Metastatic Breast Carcinoma in the Ovary (tissue), 3 donors: ENCODE data around the gene OPRD1.

DNA sequence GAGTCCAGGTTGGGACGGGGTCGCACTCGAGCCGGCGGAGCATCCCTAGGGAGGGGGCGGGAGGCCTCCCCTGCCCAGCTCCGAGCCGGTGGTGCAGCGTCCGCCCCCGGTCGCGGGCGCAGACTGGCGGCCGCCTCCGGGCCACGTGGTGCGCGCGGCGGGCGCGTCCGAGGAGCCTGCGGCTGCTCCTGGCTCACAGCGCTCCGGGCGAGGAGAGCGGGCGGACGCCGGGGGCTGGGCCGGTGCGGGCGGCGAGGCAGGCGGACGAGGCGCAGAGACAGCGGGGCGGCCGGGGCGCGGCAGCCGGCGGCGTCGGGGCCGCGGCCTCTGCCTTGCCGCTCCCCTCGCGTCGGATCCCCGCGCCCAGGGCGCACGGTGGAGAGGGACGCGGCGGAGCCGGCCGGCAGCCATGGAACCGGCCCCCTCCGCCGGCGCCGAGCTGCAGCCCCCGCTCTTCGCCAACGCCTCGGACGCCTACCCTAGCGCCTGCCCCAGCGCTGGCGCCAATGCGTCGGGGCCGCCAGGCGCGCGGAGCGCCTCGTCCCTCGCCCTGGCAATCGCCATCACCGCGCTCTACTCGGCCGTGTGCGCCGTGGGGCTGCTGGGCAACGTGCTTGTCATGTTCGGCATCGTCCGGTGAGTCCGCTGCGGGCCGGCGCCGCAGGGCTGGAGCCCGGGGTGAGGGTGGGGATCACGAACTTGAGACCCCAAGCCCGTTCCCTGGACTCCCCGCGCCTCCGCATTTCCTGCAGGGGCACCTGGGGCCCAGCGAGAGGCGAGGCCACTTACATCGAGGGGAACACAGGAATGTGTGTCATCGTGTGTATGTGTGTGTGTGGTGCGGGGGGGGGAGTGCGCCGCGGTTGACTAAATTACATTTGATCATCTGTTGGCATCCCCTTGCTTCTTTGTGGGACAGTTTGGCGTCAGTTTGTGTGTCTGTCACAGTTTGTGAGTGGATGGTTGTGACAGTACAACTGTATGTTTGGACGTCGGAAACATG lies at the start of gene OPRD1:
OPRD1 (plus strand) TSS at position 196 of the 1,003 bp plus-strand sequence.
- PRO-cap, 3 experiments: no peak in any of the 3 experiments

DNA sequence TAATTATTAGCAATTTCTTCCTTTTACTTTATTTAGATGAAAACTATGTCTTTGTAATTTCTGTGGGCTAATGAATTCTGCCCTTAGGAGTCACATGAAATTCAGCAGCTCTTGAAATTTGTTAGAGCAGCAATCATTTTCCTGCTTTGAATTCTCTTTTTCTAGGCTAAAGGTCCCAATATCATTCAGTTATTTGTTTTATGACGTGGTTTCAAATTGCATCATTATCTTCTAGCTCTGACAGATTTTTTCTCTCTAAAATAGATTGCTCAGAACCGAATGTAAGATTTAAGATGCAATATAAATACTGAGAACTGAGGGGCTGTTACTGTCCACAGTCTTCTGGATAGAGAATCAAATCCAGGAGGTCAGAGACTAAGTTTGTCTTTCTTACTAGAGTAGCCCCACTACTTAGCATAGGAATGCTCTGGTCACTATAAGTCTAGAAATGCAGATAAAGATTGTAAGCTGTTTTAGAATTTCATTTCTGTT lies 59.6 kb downstream of the EPB41 start:
- PRO-cap, 3 experiments: no peak in any of the 3 experiments

DNA sequence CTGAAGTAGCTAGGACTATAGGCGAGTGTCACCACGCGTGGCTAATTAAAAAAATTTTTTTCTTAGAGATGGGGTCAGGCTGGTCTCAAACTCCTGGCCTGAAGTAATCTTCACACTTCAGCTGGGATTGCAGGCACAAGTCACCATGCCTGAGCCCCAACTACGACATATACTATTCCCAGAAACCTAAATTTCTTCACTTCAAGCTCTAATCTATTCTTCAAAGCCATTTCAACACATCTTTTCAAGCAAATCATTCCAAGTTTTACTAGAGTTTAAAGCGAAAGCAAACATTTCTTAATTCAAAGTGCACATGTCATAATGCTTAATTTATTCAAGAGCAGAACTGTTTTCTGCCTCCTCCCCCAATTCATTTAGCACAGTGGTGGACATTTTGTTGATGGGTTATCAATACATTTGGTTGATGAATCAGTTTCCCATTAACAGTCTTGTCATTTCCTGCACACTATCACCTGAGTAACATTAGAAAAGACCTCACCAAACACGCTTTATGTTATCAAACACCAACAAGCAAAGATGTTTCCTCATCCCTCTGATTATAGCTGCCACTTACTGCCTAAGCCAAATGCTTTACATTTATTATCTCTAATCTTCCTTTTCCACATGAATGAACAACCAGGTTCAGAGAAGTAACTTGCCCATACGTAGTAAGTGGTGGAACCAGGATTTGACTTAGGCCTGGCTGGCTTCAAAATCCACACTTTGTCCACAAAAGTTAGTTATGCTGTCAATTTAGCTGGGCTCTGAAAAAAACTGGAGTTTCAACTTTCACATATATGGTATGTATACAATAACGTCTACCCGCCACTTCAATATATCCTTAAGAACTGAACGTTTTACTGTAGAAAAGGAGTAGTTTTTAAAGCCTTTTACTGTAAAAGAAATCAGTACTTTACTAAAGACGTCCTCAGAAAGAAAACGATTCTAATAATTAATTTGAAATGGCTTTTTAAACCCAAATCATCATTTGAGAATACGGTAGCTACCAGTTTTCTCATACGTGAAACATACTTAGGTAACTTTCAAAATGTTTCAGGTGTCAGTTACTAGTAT lies 1.9 kb downstream of the SRSF4 start:
- PRO-cap, 3 experiments: no peak in any of the 3 experiments

- PRO-cap, 3 experiments: no peak in any of the 3 experiments
Observed at GRCh38 chr1:29202755-29203154, 21.1 kb upstream of the SRSF4 start.

- PRO-cap, 3 experiments: no peak in any of the 3 experiments
Observed at GRCh38 chr1:29223495-29224045, 7.2 kb downstream of the MECR start.

GRCh38 chr1:29258697-29259248 lies 22.5 kb downstream of the PTPRU start:
- PRO-cap, 3 experiments: no peak in any of the 3 experiments

- PRO-cap, 3 experiments: no peak in any of the 3 experiments
Observed at GRCh38 chr1:29910797-29911416, 674.6 kb downstream of the PTPRU start.

GRCh38 chr1:30009854-30010349 lies 713.5 kb downstream of the MATN1 start:
- PRO-cap, 3 experiments: peak in 2 of 3 experiments; most common minus-strand start chr1:30009944 (in 2)

DNA sequence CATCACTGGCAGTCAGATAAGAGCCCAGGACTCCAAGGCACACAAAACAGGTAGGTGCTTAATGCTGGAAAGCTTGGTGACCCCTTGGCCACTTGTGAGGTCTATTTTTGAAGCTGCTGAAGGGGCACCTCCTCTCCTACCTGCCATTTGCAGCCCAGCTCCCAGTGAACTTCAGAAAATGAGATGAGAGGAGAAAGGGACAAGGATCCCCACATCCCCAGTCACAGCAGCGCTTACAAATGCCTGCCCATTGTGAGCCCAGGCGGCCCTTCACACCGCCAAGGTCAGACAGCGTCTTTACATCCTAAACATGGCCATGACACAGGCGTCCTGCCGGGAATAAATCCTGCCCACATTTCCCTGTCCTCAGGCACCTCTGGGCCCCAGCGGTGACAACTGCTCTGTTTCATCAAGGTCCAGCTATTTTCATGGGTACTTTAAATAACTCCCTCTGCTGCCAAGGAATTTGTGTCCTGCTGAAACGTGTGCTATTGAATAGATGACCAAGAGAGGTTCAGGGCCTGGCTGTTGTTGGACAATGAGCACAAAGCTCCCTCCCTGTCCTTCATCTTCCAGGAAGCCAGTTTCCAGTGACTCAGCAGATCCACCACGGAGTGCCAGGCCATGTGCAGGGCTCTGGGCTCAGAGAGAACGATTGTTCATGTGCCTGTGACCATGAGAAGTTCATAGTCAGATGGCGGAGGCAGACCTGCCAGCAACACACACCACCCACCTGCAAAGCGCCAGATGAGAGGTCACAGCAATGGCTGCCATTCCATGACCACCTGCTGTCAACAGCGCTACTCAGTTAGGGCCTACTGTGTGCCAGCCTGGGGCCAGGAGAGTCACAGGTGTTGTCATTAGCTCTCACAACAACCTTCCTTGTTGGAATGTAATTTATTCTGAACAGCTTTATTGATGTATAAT lies 195.8 kb downstream of the MATN1 start:
- PRO-cap, 3 experiments: no peak in any of the 3 experiments

- PRO-cap, 3 experiments: no peak in any of the 3 experiments
Observed at GRCh38 chr1:30664139-30664738, 59.1 kb downstream of the MATN1 start.

DNA sequence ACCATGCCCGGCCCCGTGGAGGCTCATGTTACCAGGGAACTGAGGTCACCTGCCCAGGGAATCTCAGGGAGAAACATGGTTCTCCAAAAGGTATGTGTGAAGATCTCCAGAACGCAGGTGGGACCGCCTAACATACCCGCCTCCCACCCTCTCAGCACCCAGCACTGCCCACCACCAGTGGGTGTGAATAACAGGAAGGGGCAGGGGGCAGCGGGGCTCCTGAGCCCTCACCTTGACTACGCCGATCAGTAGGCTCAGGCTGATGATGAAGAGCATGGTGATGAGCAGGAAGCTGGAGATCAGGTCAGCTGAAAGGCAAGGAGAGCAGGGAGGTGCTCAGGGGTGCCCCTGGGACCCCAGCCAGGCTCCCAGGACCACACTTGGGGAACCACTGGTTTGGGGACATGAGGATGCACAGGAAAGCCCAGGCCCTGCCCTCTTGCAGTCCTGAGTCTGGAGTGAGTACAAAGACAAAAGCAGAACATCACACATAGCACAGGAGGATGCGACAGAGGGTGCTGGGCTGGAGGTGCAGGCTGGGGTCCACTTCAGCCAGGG lies 16.1 kb downstream of the LAPTM5 start:
- PRO-cap, 3 experiments: no peak in any of the 3 experiments

GRCh38 chr1:30754335-30755489 lies 2.9 kb downstream of the LAPTM5 start:
- PRO-cap, 3 experiments: no peak in any of the 3 experiments

DNA sequence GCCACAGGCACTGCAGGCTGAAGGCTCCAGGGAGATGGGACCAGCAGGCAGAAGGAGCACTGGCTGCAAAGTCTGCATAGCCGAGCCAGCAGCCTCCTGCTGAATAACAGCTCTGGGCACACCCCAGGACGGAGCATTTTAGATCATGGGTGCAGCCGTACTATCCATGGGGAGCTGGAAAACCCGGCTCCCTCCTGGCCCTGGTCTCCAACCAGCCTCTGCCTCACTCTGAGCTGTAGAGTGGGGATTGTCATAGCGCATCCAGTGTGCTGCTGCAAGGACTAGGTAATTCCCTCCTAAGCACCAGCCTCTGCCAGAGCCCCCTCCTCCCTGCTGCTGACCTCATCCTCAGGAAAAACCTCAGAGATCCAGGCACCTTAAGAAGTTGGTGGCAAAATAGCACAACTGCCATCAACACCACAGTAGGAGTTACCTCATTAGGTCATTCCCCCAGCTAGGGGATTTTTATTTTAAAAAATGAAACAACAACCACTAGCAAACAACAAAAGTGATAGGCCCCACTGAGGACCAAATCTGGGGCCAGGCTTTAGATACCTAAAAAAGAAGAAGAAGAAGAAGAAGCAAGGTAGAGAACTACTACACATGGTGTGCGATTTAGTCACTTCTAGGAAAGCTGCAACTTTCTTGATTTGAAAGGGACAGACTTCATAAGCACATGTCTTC lies 5.0 kb upstream of the LAPTM5 start:
- PRO-cap, 3 experiments: no peak in any of the 3 experiments

DNA sequence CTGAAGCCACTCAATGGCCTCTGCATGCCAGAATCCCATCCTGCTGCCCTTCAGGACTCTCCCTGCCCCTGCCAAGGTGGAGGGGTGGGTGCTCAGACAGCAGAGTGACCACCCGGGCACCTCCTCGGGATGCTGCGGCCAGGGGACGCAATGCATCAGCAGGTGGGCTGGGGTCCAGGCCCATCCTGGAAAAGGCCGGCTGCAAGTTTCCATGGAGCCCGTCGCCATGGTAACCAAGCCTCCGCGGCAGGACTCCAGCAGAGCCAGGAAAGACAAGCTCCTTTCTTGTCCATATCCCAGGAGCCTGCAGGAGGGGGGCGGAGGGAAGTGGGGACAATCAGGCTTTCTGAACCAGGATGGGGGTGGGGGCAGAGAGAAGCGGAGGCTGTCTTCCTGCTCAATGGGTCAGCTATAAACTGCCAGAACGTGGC lies 58.6 kb upstream of the LAPTM5 start:
- PRO-cap, 3 experiments: no peak in any of the 3 experiments

DNA sequence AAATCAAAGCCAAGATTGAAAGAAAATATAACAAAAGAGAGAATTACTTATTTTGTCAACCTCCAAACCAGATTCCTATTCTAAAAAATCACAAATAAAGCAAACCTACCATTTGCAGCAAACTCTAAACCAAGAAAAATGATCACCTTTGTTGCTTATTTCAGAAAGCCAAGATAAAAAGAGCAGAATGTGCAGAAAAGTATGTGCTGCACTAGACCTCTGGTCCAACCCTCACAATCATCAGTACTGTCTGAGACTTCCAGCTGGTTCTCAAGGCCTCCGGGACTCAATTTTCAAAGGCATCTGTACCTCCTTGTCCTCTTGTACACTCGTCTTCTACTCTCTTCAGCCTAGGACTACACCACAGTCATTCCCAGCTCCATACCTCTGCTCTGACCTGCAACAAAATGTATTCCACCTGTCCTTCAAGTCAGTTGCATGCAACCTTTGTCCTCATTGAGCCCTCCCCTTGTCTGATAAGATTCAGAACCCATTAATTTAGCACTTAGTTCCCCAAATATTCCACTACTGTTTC lies 77.1 kb downstream of the PUM1 start:
- PRO-cap, 3 experiments: no peak in any of the 3 experiments

DNA sequence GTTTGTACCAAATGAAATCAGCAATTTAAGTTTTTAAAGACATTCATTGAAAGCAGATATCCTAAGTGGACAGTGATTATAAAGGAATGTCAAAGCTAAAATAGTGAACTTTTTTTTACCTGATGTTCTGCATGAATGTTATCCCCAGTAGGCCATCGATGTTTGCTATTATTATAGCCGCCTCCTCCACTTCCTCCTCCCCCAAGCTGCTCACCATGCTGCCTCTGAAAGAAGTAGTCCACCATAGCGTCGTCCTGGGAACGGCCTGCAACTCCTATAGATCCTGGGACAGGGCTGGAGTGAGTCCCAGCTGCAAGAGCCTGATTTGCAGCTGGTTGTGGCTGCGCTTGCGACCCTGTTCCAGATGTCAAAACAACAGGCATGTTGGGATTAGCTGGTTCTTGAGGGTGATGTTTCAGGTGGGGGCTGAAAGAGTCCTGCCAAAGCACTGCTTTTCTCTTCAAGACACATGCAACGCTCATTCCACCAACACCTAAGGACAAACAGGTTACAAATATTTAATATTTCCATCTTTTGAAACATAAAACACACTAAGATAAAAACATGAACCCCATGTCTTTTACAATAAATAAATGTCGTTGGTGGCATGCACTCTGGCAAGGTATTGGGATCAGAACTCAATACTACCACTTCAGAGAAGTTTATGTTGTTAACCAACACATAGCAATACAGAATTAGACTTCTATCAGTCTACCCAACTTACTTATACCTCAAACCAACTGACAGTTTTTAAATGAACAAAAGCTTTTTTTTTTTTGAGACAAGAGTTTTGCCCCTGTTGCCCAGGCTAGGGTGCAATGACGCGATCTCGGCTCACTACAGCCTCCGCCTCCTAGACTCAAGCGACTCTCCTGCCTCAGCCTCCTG lies 6.2 kb downstream of the PUM1 start:
- PRO-cap, 3 experiments: no peak in any of the 3 experiments

DNA sequence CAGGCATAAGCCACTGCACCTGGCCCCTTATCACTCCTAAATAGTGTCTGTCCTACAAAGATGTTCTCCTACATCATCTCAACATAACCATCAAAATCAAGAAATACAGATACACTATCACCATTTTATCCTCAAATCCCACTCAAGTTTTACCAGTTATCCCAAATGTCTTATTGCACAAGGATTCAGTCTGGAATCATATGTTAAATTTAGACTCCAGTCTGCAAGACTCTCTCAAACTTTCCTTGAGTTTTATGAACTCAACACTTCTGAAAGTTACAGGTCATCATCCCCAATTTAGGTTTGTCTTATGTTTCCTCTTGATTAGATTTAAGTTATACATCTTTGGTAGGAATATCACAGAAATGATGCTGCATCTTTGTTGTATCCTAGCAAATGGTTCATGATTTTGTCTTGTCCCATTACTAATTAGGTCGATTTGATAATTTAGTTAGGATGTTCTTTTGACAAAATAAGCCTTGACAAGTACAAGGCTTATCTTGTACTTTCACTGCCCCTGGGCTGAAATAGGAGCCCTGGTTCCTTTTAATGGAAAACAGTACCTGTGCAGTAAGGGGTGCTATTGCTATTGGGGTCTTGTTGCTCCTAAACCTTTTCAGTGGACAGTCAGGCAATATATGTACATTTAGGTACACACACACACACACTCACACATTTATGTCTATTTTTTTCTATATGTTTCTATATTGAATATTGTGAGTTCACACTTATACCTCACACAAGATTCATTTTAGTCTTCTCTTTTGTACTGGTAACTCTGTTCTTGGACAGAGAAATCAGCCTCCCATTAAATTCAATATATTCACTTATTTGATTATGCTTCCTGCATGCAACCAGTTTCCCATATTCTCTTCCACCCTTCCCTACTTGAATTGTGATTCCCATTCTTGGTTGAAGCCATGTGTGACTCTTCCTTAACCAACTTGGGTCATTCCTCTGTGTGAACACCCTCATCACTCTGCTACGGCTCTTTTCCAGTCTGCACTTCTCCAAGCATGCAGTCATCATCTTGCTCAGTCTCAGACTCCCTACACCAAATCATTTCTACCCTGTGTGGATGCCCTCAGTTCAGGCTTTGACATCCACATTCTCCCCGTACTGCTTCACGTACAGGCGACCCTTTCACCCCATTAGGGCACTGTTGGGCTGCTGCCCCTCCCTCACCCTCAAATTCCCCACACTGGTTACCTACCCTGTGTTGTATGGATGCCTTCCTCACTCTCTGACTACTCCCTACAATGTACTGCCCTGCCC lies 10.6 kb downstream of the SNRNP40 start:
- PRO-cap, 3 experiments: no peak in any of the 3 experiments

DNA sequence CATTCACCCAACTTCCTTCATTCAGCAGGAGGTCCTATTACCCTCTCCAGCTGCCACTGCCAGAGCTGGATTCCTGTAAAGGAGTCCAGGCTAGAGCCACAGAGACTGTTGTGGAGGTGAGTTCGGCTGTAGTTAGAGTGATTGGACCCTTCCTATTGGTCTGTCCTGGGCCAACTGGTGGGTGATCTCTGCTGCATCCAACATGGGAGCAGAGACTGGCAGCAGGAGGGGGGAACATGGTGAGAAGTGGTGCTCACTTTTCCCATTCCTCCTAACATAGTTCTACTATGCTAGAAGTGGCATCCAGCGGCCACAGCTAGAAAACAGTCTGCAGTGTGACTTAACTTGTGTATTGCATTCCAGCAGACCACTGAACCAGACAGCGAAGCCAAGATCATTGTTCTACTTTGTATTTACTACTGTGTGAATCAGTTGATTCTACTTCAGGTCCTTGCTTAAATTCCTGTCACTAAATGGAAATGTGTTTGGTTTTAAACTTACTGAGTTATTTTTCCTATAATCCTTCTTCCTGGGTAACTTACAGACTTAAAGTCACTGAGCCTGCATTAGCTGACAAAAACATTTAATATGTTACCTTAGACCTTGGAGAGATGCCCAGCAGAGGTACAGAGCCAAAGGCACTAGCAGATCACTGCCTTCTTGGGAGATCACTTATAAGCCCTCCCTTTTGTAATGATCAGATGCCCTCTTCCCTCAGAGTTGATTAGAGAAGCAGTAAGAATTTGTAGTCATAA lies 8.3 kb downstream of the FABP3 start:
- PRO-cap, 3 experiments: no peak in any of the 3 experiments

- PRO-cap, 3 experiments: no peak in any of the 3 experiments
Observed at GRCh38 chr1:31370023-31370390, 2.9 kb downstream of the FABP3 start.

GRCh38 chr1:31383864-31384485 lies 11.1 kb upstream of the FABP3 start:
- PRO-cap, 3 experiments: no peak in any of the 3 experiments